ENCODE results near the genes TSPAN17, PRELID1 and MXD3.

- RRBS, result no CpG with 5 or more reads among the region's 19 CpGs
Observed at GRCh38 chr5:176533404-176534543, 3.4 kb downstream of the RNF44 start.

DNA sequence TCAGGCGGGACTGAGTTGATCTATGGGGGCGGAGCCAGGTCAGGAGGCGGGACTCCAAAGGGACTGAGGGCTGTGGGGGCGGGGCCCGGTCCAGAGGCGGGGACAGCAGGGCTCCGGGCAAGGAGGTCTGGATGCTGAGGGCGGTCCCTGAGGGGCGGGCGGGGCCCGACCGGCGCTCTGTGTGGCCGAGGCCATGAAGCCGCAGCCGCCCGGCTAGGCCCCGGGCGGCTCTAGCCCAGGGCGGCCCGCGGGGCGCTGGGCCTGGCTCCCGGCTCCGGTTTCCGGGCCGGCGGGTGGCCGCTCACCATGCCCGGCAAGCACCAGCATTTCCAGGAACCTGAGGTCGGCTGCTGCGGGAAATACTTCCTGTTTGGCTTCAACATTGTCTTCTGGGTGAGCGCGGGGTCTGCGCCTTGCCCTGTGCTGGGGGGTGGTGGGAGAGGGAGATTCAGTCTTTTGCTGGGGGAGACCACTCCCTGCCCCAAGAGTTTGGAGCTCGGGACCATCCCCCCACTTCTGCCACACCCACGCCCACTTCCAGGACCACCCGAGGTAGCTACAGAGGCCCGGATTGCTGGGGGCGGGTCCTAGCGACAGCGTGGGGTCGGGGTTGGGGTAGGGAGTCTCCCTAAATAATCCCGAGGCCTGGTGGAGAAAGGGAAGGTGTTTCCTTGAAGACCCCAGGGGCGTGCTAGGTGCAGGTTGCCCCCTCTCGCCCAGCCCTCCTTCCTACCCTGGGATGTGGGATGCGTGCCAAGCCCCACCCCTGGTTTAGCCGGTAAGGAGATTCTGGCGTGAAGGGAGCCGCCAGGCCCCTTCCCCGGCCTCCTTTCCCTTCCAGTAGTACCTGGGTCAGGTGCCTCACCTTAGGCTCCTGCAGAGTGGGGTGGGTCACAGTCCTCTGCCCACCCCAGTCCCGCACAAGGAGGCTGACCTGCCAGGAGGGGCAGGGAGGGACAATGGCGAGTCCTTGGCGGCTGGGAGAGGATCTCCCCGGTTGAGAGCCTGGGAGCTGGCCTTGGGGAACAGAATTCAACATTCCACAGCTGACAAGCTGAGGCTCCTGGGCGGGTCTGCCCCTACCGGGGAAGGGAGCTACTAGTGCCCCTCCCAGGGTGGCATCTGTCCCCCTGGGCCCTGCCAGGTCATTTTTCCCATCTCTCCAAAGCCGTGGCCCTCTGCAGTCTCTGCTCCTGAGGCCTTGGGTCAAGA is at the start of gene TSPAN17:
TSS of gene TSPAN17 (plus strand) at position 175 of the 1,212 bp plus-strand sequence.
- RRBS, result 8% methylated on average over 25 of the region's 58 CpGs

GRCh38 chr5:176901642-176902577 is 2.8 kb upstream of the HK3 start:
- RRBS, result no CpG with 5 or more reads among the region's 6 CpGs

- RRBS, result no CpG with 5 or more reads among the region's 14 CpGs
Observed at GRCh38 chr5:177023150-177023949, 854 bp downstream of the ZNF346 start.

- RRBS, result no CpG with 5 or more reads among the region's 16 CpGs
Observed at GRCh38 chr5:177088374-177089108, 1.8 kb downstream of the FGFR4 start.

DNA sequence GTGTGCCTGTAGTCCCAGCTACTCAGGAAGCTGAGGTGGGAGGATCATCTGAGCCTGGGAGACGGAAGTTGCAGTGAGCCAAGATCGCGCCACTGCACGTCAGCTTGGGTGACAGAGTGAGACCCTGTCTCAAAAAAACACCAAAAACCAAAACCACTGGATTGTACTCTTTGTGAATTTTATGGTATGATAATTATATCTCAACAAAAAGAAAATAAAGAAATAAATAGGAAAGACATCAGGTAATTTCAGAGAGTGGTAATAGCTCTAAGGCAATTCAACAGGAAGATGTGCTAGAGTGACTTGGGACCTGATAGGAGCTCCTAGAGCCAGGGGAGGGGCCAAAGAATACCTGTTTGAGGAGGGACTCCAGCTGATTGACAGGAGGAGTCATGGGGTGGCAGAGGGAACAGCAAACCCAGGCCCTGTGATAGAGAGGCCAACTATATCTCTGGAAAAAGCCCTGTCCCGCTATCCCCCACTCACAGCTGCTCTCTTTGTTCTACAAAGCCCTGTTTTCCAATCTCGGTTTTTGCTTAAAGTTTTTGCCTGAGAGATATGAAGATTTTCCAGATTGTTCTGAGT is 9.2 kb upstream of the NSD1 start:
- RRBS, result no CpG with 5 or more reads among the region's 6 CpGs

GRCh38 chr5:177303493-177304154 is at the start of gene PRELID1:
TSS of gene PRELID1 (plus strand) at chr5:177303799.
- RRBS, result 4% methylated on average over 28 of the region's 81 CpGs

GRCh38 chr5:177311558-177312719 is at the start of gene MXD3:
TSS of gene MXD3 (minus strand) at chr5:177311898.
- RRBS, result 3% methylated on average over 38 of the region's 92 CpGs

- RRBS, result 79% methylated on average over 10 of the region's 32 CpGs
Observed at GRCh38 chr5:177327514-177328735, 16.2 kb upstream of the MXD3 start.

DNA sequence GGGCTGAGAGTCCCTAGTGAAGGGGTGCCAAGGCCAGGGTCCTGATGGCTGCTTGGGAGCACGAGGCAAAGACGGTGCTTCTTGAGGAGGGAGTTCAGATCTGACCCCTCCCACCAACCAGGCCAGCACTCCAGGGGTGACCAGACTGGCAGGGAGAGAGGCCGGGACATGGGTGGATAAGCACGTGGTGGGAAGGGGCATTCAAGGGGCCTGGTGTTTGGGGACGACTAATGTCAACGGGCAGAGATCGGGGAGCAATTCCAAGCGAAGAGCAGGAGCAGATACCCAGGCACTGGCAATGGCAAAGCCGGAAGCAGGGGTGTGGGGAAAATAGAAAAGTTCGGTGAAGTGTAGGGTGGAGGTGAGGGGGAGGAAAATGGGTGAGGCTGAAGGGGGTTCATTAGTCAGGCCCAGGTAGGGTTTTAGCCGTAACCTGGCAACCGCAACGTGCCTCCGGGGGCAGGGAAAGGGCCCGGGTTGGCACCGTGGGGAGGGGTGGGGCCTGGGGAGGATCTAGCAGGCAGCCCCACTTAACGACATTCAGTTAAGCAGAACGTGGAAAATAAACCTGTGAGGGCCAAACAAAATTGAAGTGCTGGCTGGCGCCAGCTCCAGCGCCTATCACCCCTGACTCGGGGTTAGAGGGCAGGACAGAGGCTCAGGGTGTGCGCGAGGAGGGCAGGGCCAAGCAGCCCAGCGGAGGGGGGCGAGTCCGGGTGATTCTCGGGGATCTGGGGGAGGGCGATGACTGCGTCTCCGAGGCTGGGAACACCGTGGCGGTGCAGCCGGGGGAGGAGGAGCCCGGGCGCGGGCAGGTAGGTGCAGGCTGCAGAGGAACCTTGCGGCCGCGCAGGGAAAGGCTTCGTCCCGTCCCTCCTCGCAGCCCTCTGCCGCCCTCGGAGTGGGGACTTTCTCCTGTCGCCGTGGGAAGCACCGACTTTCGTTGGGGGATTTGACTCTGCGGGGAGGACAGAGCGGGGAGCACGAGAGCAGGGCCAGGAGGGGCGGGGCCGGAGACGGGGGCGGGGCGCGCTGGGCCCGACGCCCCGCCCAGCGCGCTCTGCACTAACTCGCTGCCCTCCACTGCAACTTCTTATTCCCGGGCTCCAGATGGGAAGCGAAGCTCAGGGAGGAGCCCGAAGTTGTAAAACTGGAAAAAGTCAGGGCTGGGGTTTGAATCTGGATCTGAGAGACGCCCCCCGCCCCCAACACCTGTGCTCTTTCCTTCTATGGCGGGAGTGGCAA is 5.0 kb downstream of the RGS14 start:
- RRBS, result 3% methylated on average over 16 of the region's 69 CpGs

DNA sequence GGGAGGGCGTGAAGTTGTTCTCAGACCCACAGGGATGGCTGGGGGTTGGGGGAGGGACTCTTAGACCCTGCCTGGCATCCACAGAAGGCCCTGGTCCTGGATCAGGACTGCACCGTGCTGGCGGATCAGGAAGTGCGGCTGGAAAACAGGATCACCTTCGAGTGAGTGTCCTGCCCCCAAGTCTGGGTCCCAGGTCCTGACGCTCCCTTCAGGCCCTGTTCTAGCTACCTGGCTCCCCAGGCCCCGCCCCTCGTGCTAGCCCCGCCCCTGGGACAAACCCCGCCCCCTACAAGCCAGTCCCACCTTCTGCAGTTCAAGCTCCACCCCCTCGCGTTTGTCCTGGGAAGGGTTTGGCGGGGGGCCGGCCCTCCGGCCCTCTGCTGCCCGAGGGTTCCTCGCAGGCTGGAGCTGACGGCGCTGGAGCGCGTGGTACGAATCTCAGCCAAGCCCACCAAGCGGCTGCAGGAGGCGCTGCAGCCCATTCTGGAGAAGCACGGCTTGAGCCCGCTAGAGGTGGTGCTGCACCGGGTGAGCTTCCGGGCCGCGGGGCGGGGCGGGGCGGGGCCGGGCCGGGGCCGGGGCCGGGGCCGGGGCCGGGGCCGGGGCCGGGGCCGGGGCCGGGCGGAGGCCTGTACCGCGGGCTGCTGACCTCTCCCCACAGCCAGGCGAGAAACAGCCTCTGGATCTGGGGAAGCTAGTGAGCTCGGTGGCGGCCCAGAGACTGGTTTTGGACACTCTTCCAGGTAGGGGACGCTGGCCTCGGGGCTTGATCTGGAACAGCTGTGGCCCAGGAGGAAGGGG is 13.0 kb downstream of the RGS14 start:
- RRBS, result no CpG with 5 or more reads among the region's 51 CpGs

DNA sequence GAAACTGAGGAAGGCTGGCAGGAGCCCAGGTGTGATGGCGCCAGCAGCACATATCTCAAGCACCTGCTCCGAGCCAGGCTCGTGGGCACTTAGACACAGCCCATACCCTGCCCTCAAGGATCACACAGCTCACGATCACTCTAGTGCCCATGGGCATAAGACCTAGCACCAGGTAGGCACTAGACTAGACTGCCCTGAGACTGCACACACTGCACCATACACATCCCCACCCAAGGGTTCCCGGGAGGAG is 659 bp downstream of the F12 start:
- RRBS, result no CpG with 5 or more reads among the region's 5 CpGs

DNA sequence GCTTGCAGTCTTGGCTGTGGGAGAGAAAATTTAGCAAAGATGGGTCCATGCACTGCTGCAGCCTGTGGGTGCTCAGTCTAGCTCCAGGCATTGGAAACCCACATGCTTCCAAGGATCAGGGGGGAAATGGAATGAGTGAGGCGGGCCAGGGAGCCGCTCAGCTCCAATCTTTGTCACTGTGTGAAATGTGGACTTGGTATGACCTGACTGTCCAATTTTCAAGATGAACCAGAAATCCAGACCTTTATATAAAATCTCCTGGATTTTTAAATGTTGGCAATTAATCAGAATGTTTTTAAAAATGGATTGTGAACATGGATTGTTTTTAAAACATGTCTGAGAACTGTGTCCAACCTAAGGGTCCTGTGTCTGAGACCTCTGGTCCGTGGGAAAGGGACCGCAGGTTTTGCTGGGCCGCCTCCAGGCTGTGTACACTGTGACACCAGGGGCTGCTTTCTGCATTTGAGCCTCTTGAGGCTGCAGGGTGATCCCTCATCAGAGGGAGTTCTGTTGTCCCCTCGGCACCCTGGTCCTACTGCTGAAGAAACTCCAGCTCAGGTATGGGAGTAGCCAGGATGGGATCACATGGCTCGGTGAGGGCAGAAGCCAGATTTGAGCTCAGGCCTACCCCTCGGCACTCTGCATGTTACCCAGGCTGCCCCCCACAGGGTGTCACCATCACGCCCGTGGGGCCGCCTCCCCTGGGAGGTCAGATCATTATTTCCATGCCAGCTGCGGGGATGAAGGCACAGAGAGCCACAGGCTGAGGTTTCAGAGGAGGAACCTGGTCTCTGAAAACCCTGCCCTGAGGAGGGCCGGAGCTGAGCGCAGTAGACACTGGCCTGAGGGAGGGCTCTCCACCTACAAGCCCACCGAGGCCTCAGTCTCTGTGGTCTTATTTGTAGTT is 2.5 kb downstream of the PRR7 start:
- RRBS, result no CpG with 5 or more reads among the region's 15 CpGs

DNA sequence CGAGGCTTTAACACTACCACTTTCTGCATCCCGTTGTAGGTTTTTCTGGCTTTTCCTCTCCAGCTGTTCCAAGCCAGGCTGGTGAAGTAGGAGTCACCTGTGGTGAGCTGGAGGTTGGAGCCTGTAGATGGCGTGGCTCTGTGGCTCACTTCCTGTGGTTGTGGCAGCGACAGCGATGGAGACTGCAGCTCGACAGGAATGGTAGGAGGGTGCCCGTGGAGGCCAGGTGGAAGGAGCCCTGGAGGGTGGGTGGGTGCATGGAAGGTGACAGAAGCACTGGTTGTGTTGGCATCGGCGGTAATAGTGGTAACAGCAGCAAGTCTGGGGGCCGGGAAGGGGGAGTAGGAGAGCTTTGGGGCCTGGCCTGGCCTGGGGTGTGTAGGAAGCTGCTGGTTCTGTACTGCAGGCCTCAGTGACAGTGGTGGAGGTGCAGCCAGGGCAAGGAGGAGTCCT is 186.7 kb downstream of the PROP1 start:
- RRBS, result no CpG with 5 or more reads among the region's 10 CpGs

GRCh38 chr5:178113969-178115091 is 998 bp downstream of the N4BP3 start:
- RRBS, result 8% methylated on average over 10 of the region's 56 CpGs

DNA sequence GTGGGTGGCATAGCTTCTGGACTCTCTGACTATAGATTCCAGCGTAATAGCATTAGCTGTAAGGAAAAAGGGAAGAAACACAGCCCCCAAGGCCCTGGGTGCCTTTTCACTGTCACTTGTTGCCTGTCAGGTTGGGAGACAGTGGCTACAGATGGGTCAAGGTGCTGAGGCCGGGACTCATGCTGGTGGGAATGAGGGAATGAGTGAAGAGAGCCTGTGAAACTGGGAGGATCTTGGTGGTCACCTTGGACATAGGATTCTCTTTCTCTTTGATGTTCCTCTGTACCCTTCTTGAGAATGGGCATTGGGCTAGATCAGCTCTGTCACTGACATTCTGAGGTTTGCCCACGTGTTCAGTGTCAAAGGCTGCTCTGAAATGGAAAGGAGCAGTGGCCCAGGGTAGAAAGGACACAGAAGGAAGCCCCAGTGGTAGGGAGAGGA is 5.6 kb downstream of the RMND5B start:
- RRBS, result no CpG with 5 or more reads among the region's 3 CpGs

- RRBS, result no CpG with 5 or more reads among the region's 5 CpGs
Observed at GRCh38 chr5:178182142-178182638, 5.0 kb downstream of the GMCL2 start.

DNA sequence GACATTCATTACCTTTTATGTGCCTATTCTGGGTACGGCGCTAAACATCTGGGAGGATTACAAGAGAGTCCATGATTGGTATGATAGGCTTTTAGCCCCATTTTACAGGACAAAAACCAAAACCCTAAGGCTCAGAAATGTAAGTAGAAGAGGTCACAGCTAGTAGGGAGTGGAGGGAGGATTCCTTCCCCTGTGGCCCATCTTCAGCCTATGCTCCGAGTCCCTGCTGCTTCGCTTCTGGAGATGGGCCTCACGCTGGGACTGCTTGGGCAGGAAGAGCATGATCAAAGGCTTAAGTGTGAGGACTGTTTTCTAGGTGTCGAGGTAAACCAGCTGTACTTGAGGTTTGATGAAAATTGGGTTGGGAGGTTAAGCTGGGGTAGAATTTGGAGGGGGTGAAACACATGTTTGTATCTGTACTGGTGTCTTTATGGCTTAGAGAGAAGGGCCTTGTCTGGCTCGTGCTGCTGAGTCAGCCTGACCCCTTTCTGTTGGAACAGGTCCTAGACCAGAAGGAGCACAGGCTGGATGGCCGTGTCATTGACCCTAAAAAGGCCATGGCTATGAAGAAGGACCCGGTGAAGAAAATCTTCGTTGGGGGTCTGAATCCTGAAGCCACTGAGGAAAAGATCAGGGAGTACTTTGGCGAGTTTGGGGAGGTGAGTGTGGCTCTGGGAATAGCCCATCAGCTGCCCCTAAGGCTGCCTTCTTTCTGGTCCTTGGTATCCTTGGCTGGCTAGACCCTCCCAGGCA is 2.1 kb downstream of the HNRNPAB start:
- RRBS, result no CpG with 5 or more reads among the region's 11 CpGs

DNA sequence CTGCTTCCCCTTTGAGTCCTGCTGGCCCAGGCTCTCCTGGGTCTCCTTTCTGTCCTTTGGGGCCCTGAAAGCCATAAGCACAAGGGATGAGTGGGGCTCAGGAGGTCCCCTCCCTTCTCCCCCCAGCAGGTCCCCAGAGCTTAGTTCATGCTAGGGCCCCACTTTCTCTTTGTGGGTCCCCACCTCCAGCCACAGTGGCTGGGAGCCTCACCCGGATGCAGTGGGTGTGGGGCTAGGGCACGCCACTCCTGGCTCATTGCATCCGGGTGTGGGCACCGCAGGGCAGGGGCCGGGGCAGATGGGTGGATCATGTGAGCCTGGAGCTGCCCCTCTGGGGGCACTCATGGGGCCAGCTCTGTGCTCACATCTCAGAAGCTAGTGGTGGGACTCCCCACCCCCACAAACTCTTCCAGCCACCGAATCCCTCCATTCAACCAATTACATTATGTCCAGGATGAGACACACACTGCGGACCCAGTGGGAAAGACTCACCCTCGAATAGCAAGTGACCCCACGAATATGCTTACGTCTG is 16.6 kb upstream of the PHYKPL start:
- RRBS, result 80% methylated on average over 3 of the region's 10 CpGs

DNA sequence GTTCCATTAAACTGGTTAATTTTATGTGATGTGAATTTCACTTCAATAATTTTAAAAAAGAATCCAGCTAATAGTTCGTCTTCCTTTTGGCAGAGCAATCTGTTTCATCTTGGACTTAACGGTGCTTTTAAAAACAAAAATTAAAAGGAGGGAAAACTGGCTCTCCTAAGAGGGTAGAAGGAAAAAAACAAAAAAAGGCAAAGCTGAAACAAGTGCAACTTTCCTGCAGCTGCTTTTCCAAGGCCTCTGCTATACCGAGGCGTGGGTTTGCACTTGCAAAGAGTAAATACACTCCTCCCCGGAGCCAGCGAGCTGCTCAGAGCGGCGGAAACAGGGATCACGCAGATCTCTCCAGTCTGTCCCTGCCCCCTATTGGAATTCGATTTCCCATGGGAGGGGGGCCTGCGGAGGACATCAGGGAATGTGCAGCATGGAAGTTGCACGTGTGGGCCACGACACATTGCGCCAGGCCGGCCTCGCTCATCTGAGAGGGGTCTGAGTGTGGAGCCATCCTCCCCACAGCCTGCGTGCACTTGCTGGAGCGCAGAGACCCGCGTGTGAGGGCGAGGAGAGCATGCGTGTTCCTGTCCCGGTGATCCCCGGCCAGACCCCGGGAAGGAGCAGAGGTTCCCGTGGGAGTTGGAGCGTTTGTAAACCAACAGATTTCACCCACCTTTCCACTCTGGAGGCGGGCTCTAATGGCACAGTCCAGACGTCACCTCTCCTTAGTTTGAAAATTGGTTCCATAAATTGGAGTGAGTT is 104.3 kb upstream of the PHYKPL start:
- RRBS, result no CpG with 5 or more reads among the region's 29 CpGs

Measured in epidermal melanocyte (primary cell).